Spleen (tissue), 7 donors: Measurements from ENCODE around the genes SAT1, EIF2S3, SUPT20HL2 and PPP4R3C.

- PRO-cap, 4 experiments = peak in 1 of 4 experiments; most common plus-strand start chrX:23773757 (in 1); most common minus-strand start chrX:23773764 (in 1)
- RAMPAGE, long total RNA, 4 experiments = no peak in any of the 4 experiments
These were observed 9.3 kb upstream of the SAT1 start for GRCh38 chrX:23773570-23774117.

- PRO-cap, 4 experiments = peak in 4 of 4 experiments; most common plus-strand start chrX:23783173 (in 4); most common minus-strand start chrX:23783404 (in 4)
- RAMPAGE, long total RNA, 4 experiments = start-site peak on the plus strand in 3 of 4 experiments, at chrX:23783170-23783243 at its widest, 32 to 13,363 reads per replicate; start-site peak on the minus strand in 1 of 4 experiments, at chrX:23782896-23782986 at its widest, 35 reads per replicate
These were observed at the start of gene SAT1 for GRCh38 chrX:23782377-23783647. SAT1 (plus strand) TSS chrX:23783173.

DNA sequence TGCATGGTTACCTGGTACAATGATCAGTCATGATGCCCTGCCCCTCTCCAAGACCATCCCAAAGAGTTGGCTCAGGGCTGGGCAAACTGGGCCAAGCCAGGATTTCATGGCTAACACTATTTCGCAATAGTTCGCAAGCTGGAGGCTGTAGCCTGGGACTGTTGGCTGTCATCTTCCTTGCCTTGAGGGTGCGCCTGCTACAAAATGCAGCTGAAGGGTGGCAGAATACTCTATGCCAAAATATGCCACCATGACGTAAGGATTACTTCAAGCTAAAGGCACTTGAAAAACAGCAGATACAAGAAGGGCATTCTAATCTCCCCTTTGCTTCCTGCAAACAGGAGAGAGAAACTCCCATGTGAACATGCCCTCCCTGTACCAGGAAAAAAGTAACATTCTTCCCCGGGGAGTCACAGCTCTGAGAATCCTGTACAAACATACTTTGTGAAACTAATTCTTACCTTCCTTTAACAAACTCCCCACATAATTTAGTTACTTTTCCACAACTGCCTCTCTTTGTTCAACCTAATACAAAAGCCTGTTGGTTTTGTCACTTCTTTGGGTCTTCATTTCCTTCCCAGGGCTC lies 21.1 kb downstream of the SAT1 start:
- PRO-cap, 4 experiments = no peak in any of the 4 experiments
- RAMPAGE, long total RNA, 4 experiments = no peak in any of the 4 experiments

DNA sequence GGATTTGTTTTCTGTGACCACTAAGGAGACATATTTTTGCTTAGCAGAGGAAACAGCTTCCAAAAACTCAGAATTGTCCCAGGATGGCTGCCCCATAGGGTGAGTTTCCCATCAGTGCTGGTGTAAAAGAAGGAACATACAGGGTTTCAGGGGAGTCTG lies 56.1 kb downstream of the SAT1 start:
- PRO-cap, 4 experiments = peak in 4 of 4 experiments; most common plus-strand start position 70 of the sequence (in 4)
- RAMPAGE, long total RNA, 4 experiments = no peak in any of the 4 experiments

GRCh38 chrX:23883439-23883916 lies 24.3 kb downstream of the APOO start:
- PRO-cap, 4 experiments = no peak in any of the 4 experiments
- RAMPAGE, long total RNA, 4 experiments = start-site peak on the minus strand in 1 of 4 experiments, at chrX:23883431-23883811 at its widest, 6 reads per replicate

- PRO-cap, 4 experiments = peak in 1 of 4 experiments; most common minus-strand start chrX:23953351 (in 1)
- RAMPAGE, long total RNA, 4 experiments = start-site peak on the minus strand in 3 of 4 experiments, at chrX:23953217-23953301 at its widest, 9 to 16 reads per replicate
These were observed 45.3 kb downstream of the CXorf58 start for GRCh38 chrX:23952906-23953777.

DNA sequence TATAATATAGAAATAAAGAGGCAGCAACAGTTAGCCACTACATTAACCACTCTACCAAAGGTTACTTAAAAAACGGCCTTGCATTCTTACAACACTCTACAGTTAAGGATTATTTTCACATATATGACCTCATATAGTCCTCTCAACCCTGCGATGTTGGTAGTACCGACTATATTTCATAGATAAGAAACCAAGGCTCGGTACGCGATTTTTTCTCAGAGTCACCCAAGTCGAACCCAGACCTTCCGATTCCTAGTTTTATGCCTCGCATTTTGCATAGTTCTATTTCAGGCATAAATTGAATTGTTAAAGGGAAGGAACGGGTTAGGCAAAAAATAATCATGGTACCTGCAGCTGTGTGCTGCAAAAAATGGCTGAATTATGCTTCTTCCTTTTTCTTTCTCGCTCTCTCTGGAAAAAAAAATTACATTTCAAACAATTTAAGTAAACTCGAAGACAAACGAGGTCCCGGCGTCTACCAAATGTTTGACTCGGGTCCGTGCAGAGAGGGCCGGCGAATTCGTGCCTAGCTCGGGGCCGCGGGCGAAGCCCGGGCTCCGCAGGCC lies 2.6 kb downstream of the KLHL15 start:
- PRO-cap, 4 experiments = no peak in any of the 4 experiments
- RAMPAGE, long total RNA, 4 experiments = no peak in any of the 4 experiments

GRCh38 chrX:24054074-24055110 lies at the start of gene EIF2S3:
EIF2S3 (plus strand) TSS chrX:24054956.
- PRO-cap, 4 experiments = peak in 4 of 4 experiments; most common plus-strand start chrX:24054353 (in 3); most common minus-strand start chrX:24054324 (in 2)
- RAMPAGE, long total RNA, 4 experiments = start-site peak on the plus strand in 4 of 4 experiments, at chrX:24054951-24054960 at its widest, 1,079 to 2,075 reads per replicate

GRCh38 chrX:24313785-24314252 lies at the start of gene SUPT20HL2:
SUPT20HL2 (minus strand) TSS chrX:24314069.
- PRO-cap, 4 experiments = no peak in any of the 4 experiments
- RAMPAGE, long total RNA, 4 experiments = no peak in any of the 4 experiments

- PRO-cap, 4 experiments = peak in 1 of 4 experiments; most common plus-strand start chrX:24480521 (in 1); most common minus-strand start chrX:24480451 (in 1)
- RAMPAGE, long total RNA, 4 experiments = no peak in any of the 4 experiments
These were observed 15.3 kb downstream of the PDK3 start for GRCh38 chrX:24480327-24480791.

- PRO-cap, 4 experiments = no peak in any of the 4 experiments
- RAMPAGE, long total RNA, 4 experiments = no peak in any of the 4 experiments
These were observed 29.7 kb downstream of the PDK3 start for GRCh38 chrX:24494634-24495351.

- PRO-cap, 4 experiments = no peak in any of the 4 experiments
- RAMPAGE, long total RNA, 4 experiments = no peak in any of the 4 experiments
These were observed 15.5 kb upstream of the PCYT1B start for GRCh38 chrX:24662683-24663087.

- PRO-cap, 4 experiments = no peak in any of the 4 experiments
- RAMPAGE, long total RNA, 4 experiments = no peak in any of the 4 experiments
These were observed 8.7 kb downstream of the ARX start for GRCh38 chrX:25006912-25007604.

- PRO-cap, 4 experiments = no peak in any of the 4 experiments
- RAMPAGE, long total RNA, 4 experiments = no peak in any of the 4 experiments
These were observed 2.3 kb downstream of the ARX start for GRCh38 chrX:25013449-25013812.

GRCh38 chrX:25014109-25014696 lies 1.6 kb downstream of the ARX start:
- PRO-cap, 4 experiments = no peak in any of the 4 experiments
- RAMPAGE, long total RNA, 4 experiments = no peak in any of the 4 experiments

- PRO-cap, 4 experiments = no peak in any of the 4 experiments
- RAMPAGE, long total RNA, 4 experiments = no peak in any of the 4 experiments
These were observed 5.3 kb upstream of the ARX start for GRCh38 chrX:25020861-25021692.

DNA sequence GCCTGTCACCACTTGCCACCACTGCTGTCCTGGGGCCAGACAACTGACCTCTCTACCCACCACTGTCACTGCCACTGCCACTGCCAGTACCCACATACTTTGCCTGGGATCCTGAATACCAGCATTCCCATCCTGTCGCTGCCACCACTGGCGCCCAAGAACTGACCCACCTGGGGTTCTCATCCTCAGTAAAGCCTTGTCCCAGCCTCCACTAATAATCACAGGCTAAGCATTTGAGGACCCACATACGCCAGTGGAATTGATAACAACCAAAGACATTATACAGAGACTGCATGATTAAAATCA lies 507.1 kb downstream of the MAGEB5 start:
- PRO-cap, 4 experiments = peak in 1 of 4 experiments; most common minus-strand start position 149 of the sequence (in 1)
- RAMPAGE, long total RNA, 4 experiments = no peak in any of the 4 experiments

GRCh38 chrX:27398726-27399263 lies 64.3 kb downstream of the PPP4R3C start:
- PRO-cap, 4 experiments = no peak in any of the 4 experiments
- RAMPAGE, long total RNA, 4 experiments = start-site peak on the minus strand in 1 of 4 experiments, at chrX:27398990-27398994 at its widest, 7 reads per replicate

GRCh38 chrX:27463038-27463606 lies at the start of gene PPP4R3C:
PPP4R3C (minus strand) TSS chrX:27463341.
- PRO-cap, 4 experiments = no peak in any of the 4 experiments
- RAMPAGE, long total RNA, 4 experiments = no peak in any of the 4 experiments

GRCh38 chrX:27987805-27988004 lies 6.5 kb upstream of the DCAF8L1 start:
- PRO-cap, 4 experiments = no peak in any of the 4 experiments
- RAMPAGE, long total RNA, 4 experiments = no peak in any of the 4 experiments